Metastatic Pancreatic Carcinoma in the Ovary (tissue), 1 donor: ENCODE data around the gene DDX47.

GRCh38 chr12:12776177-12776757 lies 9.2 kb upstream of the APOLD1 start:
- PRO-cap, result unidirectional peak, plus-strand start at chr12:12776573

DNA sequence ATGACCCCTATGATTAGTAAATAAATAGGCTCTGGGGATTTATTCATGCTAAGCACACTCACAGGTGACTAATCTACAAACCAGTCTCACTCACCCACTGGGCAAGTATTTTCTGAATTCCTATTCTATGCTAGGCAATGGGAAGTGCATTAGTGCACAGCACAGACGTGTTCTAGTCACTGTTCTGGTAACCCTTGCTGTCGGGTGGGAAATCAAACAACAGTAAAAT lies 8.6 kb upstream of the DDX47 start:
- PRO-cap, result no peak

- PRO-cap, result unidirectional peak, plus-strand start at chr12:12813365
Observed at GRCh38 chr12:12813067-12813614, at the start of gene DDX47. Gene DDX47, plus strand, starts transcription at chr12:12813346.

GRCh38 chr12:12831802-12832001 lies 18.6 kb downstream of the DDX47 start:
- PRO-cap, result no peak

DNA sequence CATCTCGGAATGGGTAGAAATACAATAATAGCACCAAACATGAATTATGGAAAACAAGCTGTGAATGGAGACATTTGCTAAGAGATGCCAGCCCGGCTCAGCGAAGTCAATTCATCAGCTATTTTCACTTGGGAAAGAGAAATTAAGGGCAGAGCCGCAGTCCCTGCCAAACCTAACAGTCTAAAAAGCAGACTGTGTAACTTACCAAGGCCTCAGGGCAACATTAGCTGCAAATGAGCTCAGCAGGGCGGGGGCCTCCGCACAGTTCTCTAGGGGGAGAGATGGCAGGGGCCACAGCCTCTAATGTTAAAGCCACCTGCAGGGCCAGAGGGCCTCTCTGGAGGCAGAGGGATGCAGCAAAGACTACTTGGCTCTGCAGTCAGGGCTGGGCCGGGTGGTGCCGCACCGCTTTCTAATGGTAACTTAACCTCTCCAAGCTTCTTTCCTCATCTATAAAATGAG lies 13.6 kb upstream of the GPRC5A start:
- PRO-cap, result no peak

DNA sequence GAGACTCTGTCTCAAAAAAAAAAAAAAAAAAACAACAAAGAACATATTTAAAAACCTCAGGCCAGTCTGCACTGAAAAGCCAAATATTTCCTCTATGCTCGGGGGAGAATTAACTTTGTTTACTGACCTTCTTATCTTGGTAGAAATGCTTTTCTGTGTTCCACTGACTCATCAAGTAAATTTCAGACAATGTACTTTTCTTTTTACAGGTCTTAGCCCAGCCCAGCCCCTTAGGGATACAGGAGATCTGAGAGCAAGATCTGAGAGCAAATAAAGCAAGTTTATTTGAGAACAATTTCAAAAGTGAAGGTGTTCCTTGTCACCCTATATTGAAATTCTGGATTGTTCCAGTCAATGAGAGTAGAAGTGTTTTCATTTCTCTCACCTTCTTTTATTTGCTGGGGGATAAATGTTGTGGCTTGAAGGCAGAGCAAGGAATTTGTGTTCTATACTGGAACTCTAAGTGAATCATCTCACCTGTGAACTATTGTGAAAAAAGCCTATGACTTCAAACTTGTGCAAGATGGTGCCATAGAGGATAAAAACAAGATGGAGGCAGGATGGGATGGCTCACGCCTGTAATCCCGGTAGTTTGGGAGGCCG lies 7.9 kb upstream of the GPRC5A start:
- PRO-cap, result no peak

GRCh38 chr12:12903385-12904452 lies 12.4 kb downstream of the GPRC5A start:
- PRO-cap, result no peak

DNA sequence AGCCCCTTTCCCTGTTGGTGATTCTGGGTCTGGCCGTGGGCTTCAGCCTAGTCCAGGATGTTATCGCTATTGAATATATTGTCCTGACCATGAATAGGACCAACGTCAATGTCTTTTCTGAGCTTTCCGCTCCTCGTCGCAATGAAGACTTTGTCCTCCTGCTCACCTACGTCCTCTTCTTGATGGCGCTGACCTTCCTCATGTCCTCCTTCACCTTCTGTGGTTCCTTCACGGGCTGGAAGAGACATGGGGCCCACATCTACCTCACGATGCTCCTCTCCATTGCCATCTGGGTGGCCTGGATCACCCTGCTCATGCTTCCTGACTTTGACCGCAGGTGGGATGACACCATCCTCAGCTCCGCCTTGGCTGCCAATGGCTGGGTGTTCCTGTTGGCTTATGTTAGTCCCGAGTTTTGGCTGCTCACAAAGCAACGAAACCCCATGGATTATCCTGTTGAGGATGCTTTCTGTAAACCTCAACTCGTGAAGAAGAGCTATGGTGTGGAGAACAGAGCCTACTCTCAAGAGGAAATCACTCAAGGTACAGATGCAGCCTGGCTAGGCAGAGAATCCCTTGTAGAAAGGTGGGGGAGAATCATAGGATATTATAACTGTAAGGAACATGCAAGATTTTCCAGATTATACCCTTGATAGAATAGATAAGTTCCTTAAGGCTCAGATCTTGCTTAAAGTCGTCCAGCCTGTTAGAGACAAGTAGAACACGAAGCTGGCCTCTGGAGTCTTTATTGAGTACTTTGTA lies 17.4 kb downstream of the GPRC5A start:
- PRO-cap, result no peak

DNA sequence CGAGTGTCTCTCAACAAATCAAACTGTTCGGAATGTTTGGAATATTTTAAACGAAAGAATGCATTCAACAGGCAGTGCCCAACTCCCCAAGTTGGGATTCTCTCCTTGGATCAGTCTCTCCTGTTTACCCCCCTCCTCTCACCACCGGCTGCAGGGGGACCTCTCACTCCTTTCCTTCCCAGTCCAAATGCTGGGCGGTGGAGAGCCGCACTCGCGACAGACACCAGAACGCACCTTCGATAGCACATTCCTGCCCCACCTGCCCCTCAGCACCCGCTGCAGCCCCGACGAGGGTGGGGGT lies 424 bp downstream of the HEBP1 start:
- PRO-cap, result unidirectional peak, plus-strand start at position 181 of the sequence

DNA sequence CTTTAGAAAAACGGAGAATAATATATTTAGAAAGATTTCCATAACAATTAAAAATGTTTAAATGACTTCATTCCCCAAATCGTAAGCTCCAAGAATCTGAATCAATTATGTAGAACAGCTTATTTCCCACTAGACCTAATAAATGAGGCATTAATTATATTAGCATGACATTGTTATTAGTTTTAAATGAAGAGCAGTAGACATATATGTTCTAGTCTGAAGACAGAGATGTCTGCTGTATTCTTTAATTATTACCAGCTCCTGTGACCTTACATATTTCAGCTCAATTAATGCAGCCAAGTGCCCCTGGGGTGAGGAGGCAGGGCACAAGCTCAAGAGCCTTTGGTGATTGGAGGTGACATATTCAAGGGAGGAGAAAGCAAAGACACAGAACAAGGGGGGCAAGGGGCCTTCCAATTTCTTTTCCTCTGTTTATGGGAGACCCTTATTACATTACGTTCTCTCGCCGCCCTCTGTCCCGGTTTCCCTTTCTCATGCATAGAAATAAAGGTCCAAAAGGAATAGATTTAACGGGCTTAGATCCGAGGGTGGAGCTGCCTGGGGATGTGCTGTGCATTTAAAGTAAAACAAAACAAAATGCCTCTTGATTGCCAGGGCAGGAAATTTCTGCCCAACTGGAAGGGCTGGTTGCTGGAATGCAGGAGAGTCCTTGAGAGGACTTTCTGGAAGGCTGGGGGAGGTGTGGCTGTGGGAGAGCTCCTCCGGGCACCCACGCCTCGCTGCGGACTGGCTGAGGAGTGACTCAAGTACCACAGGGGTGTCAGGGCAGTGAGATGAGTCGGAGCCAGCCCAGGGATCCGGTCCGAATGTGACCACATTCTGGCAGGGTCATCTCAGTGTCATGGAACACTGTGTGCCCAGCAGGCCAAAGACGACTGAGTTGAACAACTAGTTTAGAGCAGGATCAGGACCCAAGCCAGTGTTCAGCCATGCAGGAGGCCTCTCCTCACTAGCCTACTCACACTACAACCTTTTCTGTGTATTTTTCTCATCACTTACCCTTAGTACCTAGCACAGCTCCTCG lies 32.0 kb upstream of the GSG1 start:
- PRO-cap, result no peak

- PRO-cap, result no peak
Observed at GRCh38 chr12:13199984-13200917, 3.7 kb downstream of the EMP1 start.

DNA sequence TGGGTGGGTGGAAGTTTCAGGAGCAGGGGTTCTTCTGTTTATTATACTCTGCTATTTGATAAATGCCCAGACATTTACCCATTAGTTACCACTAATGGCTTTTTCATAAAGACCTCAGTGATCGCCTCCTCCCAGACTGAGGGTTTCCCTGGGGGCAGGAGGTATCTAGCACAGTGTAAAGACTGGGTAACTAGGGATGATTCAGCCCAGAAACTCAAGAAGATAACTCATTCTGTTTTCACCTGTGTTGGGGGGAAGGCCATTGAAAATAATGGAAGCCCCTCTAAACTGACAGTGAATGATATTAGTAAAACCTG lies 11.7 kb downstream of the EMP1 start:
- PRO-cap, result no peak

DNA sequence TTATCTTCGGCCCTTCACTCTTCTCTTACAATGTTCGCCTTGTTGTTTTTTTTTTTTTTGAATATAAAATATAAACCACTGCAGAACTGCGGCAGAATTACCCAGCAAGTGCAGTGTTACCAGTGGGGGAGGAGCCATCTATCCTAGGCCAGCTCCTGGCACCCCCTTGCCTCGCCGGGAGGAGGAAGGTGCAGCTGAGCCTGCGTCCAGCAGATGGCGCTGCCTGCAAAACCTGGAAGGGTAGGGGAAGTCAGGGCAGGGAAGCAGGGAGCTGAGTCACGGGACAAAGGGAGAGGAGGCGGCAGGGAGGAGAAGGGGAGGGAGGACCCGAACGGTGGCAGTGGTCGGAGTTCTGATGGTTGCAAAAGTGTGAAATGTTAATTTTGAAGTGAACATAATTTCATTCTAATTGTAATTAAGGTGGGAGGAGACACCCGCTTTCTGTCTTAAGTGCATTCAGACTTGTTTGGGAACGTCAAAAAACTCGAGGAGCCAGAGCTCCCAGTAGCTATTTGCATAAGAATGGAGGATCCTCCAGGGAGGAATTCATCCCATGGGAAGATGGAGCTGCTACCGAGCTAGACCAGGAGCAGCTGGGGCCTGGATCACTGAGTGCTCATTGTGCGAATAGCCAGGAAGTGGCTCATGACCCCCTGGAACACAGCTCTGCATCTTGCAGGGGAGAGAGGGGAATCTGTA lies 59.3 kb downstream of the EMP1 start:
- PRO-cap, result unidirectional peak, plus-strand start at position 274 of the sequence

DNA sequence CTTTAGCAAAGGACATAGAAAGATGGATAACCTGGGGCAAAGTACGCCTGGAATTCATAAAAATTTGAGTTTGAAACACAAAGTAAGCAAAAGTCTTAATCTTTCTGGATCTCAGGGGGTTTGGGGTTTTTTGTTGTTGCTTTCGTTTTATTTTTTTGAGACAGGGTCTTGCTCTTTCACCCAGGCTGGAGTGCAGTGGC lies 240.1 kb downstream of the GRIN2B start:
- PRO-cap, result no peak

GRCh38 chr12:14463121-14463972 lies 97.9 kb downstream of the ATF7IP start:
- PRO-cap, result no peak

GRCh38 chr12:14765904-14766339 lies 5.0 kb downstream of the H4C16 start:
- PRO-cap, result no peak

DNA sequence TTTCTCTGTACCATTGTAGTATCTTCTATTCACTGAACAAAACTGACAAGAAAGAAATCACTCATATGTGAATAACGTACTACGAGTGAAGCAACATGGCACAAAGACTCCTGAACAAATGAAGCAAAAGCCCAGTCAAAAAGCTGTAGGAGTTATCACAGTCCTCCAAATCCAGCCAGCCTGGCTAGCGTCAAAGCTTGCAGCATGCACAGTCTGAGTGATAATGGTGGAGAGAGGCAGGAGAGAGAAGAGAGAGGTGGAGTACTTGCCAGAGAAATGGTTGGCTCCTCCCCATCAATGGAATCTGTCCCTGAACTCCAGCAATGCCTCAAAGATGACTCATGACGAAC lies 10.5 kb downstream of the ARHGDIB start:
- PRO-cap, result no peak

DNA sequence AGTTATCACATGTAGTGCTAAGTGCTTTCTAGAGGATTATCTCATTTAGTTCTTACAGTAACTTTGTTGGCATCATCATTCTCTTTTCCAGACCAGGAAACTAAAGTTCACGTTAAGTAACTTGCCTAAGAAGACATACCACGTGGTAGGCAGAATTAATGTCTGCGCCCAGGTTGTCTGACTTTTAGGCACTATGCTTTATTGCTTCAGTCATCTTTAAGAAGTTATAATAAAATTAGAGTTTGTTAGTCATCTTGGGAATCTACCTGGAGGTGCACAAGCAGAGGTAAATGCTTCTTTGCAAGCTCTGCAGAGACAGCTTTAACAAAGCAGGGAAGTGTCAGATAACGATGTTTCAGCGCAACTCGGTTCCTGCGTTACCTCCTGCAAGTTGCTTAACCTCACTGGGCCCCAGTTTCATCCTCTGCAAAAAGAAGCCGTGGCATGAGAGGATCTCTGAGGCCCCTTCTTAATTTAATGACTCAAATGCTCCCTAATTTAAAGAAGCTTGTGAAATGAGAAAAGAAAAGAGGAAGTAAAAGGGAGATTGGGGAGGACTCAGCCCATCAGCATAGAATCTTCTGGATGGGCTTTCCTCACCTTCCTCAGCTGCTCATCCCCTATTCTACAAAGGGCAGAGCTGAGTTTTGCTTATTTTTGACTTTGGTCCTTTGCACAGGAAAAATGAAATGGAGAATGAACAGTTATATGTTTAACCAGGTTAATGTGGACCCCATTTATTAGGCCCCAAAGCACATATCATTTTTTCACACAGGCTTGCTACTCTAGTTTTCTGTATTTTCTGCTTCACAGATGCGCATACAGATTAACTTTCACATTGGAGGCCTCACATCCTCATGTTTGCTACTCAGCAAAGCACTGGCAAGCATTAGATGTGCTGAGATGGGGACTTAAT lies 5.2 kb downstream of the ARHGDIB start:
- PRO-cap, result no peak

- PRO-cap, result no peak
Observed at GRCh38 chr12:14968526-14968813, 4.4 kb upstream of the PDE6H start.

- PRO-cap, result no peak
Observed at GRCh38 chr12:15162938-15164019, 57.9 kb downstream of the RERG start.